Ileum (tissue), 1 donor: ENCODE measurements around the genes KIF14 and IPO9.

DNA sequence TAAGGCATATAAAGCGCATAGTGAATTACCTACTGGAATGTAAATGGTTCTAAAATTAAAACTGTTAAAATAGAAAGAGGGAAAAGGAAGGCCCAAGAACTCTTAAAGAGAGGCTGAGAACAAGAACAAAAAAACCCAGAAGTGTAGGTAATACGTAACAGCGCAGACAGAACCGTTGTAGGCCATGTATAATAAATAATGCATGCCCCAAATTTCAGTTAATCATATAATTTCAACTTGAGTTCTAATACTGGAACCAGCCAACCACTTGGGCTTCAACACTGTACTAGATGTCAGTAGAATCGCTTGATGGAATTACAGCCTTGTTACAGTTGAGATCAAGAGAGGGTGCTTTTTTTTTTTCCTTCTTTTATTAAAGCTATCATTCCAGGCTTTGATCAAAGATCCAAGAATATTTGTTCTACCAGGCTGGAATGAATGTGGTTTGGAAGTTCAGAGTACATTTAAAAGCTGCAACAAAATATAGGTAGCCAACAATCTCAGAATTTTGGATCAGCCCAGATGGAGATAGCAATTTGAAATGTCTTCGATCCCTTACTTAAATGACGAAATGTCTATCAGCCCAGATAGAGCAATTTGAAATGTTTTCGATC, 3.8 kb downstream of the ZNF281 start:
- PRO-cap = no peak

DNA sequence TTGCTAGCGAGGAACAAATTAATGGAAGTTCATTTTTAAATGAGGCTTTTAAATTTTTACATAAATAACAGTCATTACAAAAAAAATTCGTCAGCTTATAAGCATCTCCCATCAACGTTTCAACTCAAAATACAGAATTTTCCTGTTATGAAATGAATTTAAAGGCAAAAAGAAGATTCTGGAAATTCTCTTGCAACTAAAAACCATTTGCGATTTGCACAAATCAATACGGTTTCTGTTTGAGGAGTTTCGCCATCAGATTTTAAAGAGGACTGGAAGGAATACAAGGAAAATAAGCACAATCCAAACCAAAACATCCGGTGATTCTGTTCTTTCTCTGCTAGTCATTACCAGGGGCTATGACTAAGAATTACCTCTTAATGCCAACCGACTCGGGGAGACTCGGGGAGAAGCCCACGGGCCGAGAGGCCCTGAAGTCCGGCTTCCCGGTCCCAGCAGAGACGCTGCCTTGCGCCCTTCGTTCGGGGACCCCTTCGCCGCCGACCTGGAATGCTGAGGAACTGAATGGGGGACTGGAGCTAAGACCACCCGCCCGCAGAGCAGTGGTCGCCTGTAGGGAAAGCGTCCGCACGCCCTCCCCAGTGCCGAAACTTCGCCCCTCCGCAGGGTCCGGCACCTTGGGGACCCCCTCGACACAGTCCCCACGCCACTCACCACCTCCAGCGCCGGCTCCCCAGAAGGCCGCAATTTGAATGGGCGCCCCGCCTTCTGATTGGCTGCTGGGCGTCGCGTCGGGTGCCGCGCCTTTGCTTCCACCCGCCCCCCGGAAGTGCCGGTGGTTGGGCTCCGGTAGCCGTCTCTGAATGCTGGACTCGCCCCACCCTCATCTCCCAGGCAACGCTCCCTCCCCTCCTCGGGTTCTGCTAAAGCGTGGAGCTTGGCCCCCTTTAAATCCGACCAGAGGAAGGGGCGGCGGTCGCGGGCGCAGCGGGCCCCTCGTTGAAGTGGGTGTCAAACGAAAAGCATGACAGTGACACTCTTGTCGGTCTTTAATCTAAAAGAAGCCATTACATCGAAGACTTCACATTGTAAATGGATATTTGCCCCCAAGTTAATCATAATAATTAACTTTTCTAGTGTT, at the start of gene KIF14:
Gene KIF14 (minus strand): TSS at position 715 of the 1,102 bp plus-strand sequence.
- PRO-cap = bidirectional peak, plus-strand start at position 813 of the sequence, minus-strand start at position 682 of the sequence

- PRO-cap = no peak
Measured at GRCh38 chr1:200653125-200653569, 16.6 kb downstream of the DDX59 start.

DNA sequence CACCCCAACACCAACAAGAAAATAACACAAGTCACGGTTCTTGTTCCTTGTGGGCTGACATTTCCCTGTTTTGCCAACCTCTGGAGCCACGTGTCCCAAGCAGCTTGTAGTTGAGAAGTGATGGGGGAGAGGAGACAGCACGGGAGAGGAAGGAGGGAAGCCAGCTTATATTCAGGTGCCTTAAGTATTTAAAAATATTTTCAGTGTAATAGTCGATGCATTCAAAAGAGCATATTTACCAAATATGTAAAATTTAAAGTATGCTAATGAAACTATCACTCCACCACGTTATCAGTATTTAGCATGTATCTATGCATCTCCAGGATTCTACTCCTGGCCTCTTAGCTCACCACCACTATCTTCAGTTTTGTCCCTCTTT, 725 bp upstream of the DDX59 start:
- PRO-cap = no peak

DNA sequence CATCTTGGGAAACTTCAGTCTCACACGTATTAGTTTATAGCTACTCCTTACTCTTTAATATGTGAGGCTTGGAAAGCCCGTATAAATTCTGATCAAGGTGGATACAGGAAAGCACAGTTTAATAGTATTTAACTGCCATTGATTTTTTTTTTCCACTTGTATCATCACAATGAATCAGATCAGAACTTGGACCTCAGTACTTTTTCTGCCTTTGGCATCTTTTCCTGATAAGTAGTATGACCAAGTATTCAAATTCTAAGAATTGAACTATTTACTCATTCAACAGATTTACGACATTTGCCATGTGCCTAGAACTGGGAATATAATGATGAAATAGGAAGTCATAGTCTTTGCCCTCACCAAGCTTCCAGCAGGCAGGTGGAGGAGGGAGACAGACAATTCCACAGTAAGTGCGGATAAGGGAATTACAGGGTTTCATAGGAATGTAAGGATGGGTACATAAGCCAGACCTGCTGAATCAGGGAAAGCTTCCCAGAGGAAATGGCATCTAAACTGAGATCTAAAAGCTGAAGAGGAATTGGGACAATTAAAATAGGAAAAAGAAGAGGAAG, 5.1 kb upstream of the DDX59 start:
- PRO-cap = no peak

DNA sequence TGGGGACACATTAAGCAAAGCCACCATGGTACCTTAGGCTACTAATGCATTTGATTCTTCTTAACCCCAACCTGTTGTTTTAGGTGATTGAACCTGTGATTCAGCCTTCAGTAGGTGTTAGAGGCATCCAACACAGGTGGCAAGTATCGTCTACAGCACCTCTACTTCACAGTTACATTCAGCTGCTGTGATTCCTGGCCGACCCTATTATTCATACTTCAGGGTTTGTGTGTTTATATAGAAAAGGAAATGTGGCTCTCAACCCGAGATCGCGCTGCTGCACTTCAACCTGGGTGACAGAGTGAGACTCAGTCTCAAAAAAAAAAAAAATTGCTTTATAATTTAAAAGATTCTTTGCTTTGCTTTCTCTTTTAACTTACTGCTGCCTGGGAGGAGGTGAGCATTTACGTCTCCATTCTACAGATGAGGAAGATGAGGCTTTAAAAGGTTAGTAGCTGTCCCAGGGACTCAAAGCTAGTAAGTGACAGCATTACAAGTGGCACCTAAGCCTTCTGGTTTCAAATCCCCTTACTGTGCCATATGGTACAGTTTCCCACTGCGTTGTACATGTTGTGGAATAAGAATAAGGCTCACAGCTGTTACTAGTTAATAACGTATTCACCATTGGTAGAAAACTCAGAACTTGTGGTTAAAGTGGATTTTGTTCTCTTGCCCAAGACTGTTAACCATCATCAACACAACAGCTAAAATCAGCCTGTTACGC, 9.9 kb upstream of the GPR25 start:
- PRO-cap = no peak

DNA sequence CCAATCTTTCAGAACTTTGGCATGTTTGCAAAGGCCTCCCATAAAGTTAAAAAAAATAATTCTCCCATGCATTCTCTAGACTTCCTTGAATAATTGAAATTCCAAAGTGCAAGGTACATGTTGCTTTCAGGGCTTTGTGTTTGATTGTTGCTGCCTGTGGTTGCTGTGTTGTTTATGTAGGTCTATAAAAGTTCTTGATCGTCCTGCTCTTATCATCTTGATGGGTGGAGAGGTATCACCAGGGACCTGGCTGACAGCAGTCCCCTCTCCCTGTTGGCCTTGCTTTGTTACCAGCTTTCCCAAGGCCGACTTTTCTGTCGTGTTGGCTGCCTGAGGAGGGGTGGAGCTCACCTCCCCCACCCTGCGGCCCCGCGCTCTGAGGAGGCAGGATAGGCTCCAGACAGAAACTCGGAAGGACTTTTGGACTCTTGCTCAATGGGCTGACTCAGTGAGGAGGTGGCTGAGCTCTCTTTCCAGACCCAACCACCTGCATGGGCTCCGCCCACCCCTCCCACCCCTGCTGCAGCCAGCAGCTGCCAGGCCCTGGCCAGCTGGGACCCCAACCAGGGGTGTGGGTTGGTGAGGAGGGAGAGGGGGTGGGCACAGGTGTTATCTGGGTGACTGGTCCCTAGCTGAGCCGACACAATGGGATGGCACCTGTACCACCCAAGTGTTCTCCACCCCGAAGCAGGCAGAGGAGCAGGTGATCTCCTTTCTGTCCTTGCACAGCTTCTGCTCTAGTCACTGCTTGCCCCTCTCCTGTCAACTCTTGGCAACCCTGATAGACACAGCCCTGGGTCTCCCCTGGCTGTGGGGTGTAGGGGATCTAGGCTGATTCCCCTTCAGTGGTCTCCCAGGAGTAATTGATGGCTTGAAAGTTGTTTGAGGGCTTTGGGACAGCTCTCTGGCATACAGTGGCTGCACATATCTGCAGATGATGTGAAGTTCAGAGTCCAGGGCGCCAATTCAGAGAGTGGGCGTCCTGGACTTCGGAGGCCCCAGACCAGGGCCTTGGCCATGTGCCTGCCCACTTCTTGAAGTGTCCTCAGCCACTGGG, 2.1 kb downstream of the INAVA start:
- PRO-cap = bidirectional peak, plus-strand start at position 215 of the sequence, minus-strand start outside the sequence; bidirectional peak, plus-strand start at position 329 of the sequence, minus-strand start at position 275 of the sequence; bidirectional peak, plus-strand start at position 509 of the sequence, minus-strand start at position 378 of the sequence; bidirectional peak, plus-strand start at position 1,048 of the sequence, minus-strand start at position 941 of the sequence

DNA sequence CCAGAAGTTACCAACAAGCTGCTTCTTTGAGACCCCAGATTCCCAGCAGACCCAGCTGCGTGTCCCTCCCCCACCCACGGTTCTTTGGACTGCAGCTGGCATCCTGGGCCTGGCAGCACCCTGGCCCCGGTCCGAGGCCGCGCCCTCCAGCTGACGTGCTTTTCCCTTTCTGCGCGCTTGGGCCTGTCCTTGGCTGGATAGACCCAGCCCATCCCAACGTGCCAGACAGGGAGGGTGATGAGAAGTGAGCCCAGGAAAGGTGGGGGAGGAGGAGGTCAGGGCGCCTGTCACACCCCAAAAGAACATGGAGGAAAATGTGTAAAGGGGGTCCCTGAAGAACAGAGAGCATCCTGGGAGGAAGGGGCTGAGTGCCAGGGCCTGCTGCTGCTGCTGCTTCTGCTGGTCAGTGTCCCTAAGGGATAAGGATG, 18.3 kb downstream of the INAVA start:
- PRO-cap = bidirectional peak, plus-strand start at position 156 of the sequence, minus-strand start at position 86 of the sequence

GRCh38 chr1:200993010-200993345, 30.5 kb downstream of the KIF21B start:
- PRO-cap = no peak

DNA sequence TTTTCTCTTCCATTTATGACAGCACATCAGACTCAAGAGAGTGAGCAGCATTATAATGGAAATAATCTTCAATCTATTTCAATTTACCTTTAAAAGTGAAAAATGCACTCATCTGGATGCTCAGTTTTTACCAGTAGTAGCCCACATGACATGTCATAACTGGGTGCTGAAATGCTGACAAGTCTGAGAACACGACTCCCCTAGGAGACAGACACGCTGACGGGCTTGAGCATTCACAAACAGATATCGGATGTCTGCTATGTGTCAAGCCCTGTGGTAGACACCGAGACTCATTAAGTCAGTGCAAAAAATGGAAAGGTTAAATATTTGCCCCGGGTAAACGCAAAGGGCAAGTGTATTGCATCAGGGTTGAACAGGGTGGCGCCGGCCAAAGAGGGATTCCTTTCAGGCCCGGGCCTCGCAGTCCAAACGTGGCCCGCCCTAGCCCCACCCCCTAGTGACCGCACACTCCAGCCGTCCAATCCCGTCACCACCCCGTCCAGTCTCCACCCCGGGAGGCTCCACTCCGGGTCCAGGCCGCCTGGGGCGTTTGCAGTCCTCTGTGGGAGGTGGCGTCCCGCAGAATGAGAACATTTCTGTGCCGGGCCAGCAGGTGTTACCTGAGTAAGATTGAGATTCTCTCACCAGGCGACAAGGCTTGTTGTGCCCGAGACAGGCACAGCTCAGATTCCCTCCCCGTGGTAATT, 16.2 kb upstream of the TMEM9 start:
- PRO-cap = bidirectional peak, plus-strand start at position 555 of the sequence, minus-strand start at position 404 of the sequence

DNA sequence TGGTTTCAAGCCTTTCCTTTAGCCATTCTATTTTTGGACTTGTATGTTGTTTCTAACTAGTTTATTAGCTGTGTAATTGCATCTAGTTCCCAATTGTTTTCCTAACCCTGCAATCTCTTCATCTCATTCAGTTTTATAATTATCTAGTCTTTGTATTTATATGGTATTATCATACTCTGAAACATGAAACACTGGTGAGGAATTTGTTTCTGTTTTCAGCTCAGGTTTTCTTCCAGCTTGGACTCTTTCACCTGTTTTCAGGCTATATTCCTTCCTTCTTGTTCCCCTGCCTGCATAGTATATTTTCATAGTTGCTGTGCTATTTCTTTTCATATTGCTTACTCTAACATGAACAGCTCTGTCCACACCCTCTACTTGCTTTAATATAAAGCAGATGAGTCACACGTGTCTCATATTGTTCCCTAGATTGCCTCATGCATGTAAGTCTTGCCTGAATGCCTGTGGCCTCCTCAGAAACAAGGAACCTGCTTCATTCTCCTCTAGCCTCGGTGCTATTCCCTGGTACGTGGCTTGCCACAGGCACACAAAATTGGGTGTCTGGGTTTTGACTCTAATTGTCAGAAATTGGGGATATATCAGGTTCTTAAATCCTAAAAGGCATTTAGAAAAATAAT, 16.7 kb upstream of the PKP1 start:
- PRO-cap = no peak

DNA sequence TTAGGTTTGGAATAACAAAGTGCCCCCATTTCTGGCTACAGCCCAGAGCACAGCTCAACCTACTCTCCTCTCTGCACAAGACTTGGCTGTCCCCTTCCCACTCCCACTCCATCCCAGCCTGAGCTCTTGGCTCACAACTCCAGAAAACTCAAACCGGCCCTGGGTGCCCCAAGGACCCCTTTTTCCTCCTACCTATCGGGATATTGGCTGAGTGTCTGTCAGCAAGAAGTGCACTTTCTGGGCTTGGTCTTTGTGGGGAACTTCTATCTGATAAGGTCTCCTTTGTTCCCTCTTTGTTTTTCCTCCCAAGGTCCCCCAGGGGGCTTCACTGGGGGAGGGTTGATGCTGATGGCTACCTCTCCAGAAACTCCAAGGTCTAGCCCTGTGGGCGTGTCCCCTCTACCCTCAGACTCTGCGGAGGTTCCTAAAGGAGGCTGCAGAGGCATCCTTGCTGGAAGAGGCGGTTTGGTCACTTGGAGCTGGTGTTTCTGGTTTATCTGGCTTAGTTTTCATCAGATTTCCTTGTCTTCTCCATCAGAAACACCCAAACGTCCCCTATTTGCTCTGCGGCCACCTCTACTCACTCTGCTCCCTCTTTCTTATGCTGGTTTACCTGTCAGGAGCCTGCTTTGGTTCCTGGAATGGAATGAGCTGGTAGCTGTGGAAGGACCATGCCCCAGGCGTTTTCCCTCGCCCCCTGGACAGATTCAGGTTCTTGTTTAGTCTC, 2.4 kb downstream of the PKP1 start:
- PRO-cap = no peak

GRCh38 chr1:201355893-201356351, 21.6 kb downstream of the TNNT2 start:
- PRO-cap = no peak

GRCh38 chr1:201429652-201430060, 8.1 kb upstream of the TNNI1 start:
- PRO-cap = no peak

DNA sequence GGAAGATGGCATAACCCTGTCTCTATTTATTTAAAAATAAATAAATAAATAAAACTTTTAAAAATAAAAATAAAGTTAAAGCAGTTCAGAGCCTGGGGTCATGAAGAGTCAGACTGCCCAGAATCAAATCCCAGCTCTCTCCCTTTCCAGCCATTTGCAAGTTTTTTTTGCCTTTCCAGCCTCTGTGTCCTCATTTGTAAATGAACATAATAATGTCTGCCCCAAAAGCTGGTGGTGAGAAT, 15.8 kb downstream of the CSRP1 start:
- PRO-cap = no peak

GRCh38 chr1:201791243-201791879, 37.6 kb upstream of the IPO9 start:
- PRO-cap = no peak

GRCh38 chr1:201810154-201810856, 18.7 kb upstream of the IPO9 start:
- PRO-cap = no peak

GRCh38 chr1:201828776-201830013, at the start of gene IPO9:
Gene IPO9, plus strand, starts transcription at chr1:201829157.
- PRO-cap = unidirectional peak, plus-strand start at chr1:201829205; bidirectional peak, plus-strand start at chr1:201829642, minus-strand start at chr1:201829535; unidirectional peak, minus-strand start at chr1:201829754

- PRO-cap = no peak
Measured at GRCh38 chr1:201880876-201881393, 7.8 kb upstream of the SHISA4 start.

GRCh38 chr1:201895812-201896516, 7.3 kb downstream of the SHISA4 start:
- PRO-cap = no peak